Bile duct (tissue), 1 donor: ENCODE measurements around the gene DOCK11.

GRCh38 chrX:114270007-114270392 is 313.9 kb upstream of the HTR2C start:
- PRO-cap, result no peak

- PRO-cap, result unidirectional peak, minus-strand start at chrX:115344929
Observed at GRCh38 chrX:115344835-115345629, 55.5 kb downstream of the LUZP4 start.

- PRO-cap, result bidirectional peak, plus-strand start at chrX:115561196, minus-strand start at chrX:115561019
Observed at GRCh38 chrX:115560804-115561099, 222 bp upstream of the PLS3 start.

GRCh38 chrX:115563386-115564006 is 2.5 kb downstream of the PLS3 start:
- PRO-cap, result no peak

DNA sequence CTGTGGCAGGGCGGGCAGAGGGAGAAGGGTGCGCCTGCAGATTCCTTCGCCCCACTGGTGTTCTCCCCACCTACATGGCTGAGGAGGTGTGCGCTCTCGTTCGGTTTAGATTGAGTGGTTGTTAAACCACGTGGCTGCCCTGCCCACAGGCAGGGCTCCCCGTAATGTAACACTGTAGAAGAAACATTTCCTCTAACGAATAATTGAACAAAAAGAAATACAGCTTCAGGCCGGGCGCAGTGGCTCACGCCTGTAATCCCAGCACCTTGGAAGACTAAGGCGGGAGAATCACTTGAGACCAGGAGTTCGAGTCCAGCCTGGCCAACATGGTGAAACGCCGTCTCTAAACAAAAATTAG is 162.4 kb downstream of the PLS3 start:
- PRO-cap, result no peak

DNA sequence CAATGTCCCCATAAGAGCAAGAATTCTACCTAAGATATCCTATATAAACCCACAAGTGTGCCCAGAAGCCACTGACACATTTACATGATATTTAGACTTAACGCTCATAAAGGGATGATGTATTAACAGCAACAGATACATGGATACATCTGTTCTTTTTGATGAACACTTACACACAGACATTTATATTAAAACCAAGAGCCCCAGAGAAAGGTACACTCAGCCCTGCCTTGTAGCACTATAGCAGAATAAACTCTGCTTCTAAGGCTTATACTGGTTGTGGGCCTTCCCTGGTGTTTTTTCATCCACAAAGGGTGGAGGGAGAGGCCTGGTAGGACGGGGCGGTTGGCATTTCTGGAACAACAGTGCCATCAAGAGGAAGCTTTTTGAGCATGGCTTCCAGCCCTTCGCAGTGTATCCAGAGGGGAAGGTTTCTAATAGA is 229.9 kb upstream of the AGTR2 start:
- PRO-cap, result no peak

DNA sequence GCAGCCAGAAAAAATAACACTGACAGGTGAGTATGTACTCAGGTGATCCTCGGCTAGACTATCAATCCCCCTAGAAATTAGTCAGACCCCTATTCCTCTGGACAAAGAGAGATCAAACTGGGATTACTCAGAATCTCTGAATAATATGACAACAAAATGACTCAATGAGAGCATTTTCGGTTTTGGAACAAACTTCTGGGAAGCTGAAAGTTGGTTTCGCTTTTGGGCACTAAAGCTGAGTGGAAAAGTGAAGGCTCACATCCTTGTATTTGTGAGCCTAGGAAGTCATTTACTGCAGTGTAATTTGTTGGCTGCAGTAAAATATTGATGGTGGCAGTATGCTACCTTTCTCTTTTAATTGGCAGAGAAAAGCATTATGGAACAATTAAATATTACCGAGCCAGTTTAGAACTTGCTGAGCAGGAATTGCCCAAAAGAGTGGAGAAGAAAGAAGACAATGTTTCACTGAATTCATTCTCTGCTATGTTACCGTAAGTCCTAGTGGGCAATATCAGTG is 69.4 kb downstream of the AGTR2 start:
- PRO-cap, result no peak

DNA sequence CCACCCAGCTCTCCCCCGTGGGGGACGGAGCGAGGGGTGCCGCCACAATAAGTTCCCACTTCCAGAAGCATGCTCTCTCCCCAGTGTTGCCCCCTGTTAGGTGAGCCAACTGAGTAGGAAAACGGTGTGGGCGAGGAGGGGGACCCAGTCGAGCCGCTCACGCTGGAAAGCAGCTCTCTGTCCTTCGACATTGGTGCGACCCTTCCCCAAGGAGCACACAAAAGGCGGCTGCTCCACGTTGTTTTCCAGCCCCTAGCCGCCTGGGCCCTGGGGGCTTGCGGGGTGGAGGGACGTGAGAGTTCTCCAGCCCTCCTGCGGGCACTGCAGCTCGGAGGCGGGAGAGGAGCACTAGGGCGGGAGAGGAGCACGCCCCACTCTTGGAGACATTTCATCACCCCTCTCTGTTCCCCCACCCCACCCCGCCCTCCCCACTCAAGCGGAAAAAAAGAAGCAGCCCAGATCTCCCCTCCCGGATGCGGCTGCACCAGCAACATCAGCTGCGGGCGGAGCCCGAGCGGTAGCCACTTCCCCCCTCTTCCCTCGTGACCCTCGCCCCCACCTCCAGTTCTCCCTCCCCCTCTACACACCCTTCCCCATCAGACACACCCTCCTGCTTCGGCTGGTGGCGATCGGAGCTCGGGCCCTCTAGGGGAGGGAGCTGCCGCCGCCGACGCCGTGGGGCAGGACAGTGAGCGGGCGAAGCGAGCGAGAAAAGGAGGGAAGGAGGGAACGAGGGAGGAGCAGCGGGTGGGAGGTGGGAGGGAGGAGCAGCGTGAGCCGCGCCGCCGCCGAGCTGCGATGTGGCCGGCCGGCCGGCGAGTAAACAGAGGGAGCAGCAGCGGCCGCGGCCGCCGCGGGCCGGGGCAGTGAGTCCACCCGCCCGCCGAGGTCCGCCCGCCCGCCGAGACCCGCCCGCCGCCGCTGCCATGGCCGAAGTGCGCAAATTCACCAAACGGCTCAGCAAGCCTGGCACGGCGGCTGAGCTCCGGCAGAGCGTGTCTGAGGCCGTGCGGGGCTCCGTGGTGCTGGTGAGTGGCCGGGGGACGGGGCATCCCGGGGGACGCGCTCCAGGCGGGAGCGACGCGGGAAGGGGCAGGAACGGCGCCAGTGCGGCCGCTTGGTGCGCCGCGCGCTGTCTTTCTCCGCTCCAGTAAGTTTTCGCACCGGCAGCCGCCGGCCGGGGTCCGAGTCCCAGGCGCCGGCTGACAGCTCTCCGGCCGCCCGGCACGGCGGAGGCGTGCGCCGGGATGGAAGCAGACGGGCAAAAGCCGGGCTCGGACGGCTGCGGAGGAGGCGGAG is at the start of gene DOCK11:
Gene DOCK11 (plus strand): TSS at position 770 of the 1,299 bp plus-strand sequence.
- PRO-cap, result bidirectional peak, plus-strand start at position 801 of the sequence, minus-strand start at position 323 of the sequence

DNA sequence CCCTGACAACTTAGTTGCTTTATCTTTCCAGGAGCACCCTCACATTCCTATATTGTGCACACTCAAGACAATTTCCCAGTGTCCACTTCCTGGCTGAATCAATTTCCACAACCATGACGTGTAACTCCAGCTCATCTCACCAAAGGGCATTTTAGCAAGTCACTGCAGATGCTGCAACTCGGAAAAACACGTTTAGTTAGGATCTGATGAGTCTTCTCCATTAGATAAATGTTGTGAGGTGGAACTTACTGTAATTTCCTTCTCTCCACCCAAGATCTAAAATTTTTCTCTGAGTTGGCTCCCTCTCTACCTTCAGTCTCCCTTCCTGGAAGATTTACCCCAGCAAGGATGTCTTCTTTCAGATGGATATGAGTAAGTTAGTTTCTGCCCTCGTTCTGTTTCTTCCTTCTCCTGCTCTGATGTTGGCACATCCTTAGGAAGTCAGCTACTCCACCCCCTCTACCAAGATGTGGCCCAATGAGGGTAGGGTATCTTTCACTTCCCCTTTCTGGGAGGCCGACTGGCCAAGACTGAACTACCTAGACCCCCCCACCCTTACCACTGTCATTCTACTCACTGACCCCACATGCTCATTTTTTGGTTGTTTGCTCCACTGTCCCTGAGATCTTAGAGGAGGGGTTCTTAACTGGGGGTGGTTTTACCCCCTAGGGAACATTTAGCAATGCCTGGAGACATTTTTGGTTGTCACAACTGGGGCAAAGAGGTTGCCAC is 28.7 kb upstream of the IL13RA1 start:
- PRO-cap, result no peak

GRCh38 chrX:118884439-118885240 is 61.0 kb downstream of the ZCCHC12 start:
- PRO-cap, result no peak

DNA sequence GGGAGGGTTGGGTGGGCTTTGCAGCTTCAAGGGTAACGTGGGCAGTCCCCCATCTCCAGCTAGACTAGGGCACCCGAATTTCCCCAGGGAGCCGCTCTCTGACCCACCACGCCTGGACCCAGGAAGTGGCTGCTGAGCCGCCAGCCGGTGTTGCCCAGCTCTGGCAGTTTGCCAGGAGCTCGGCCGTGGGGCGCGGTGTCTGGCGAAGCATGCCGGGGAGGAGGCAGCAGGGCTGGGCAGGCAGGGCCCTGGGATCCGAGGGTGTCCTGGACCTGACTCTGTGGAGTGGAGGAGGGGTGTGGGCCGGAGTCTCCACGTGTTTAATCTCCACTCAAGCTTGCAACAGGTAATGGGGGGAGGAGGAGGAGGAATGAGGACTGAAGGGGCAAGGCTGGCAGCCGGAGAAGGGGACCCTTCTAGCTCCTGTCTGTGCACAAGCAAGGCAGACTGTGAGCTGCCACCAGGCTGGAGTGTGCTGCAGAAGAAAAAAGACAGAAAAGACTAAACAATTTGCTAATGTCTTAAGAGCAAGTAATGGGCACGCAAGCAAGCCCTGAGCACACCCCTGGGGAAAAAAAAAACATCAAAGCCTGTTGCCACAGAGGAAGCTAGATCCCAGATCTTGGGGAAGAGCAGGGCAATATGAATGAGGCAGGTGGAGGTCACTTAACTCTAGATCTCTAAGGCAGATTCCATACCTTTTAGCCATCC is 2.3 kb downstream of the LONRF3 start:
- PRO-cap, result no peak

- PRO-cap, result no peak
Observed at GRCh38 chrX:118989215-118989920, 14.9 kb downstream of the LONRF3 start.

GRCh38 chrX:119019160-119019720 is 44.8 kb downstream of the LONRF3 start:
- PRO-cap, result no peak

- PRO-cap, result no peak
Observed at GRCh38 chrX:119101467-119101905, 26.1 kb downstream of the KIAA1210 start.

DNA sequence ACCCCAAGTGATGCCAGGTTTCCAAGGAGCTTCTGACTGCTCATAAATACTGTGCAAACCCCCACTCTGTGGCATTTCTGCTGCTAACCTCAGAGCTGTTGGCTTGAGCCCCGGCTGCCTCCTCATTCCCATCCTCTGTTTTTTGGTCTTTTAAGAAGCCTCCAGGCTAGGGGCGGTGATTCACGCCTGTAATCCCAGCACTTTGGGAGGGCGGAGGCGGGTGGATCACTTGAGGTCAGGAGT is 11.2 kb downstream of the SLC25A43 start:
- PRO-cap, result no peak

DNA sequence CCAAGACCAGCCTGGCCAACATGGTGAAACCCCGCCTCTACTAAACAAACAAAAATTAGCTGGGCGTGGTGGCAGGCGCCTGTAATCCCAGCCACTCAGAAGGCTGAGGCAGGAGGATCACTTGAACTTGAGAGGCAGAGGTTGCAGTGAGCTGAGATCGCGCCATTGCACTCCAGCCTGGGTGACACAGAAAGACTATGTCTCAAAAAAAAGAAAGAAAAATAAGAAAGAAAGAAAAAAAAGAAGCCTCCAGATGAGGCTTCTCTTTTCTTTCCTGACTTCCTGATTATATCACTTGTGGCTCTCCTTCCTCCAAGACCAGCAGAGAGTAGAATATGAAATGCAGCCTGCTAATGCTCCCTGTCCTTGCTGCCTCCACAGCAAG is 11.5 kb downstream of the SLC25A43 start:
- PRO-cap, result no peak

- PRO-cap, result no peak
Observed at GRCh38 chrX:119423301-119424022, 24.3 kb downstream of the SLC25A43 start.

GRCh38 chrX:119470550-119471408 is 2.5 kb downstream of the SLC25A5 start:
- PRO-cap, result no peak

DNA sequence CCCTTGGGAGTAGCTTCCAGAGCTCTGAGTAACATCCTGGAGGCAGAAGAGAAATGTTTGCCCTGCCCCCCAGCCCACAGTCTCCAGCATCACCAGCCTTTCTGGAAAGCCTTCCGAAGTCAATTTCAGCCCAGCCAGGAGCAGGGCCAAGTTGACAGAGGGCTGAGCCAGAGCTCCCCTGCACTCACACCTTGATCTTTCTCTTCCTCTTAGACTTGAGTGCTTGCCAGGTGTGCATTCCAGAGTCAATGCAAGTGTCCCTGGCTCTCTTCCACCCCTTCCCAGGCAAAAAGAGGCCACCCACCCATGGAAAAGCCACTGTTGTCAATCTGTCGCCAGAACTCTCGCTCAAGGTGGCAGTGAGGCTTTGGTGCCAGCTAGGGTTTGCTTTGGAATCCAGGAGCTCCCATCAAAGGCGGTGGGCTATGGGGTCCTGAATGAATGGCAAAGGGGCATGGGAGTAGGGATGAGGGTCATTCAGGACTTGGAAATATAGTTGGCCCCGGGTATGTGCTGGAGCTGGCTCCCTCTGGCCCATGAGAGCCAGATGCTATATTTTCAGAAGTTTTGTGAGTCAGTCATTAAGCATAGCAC is 35.4 kb downstream of the SLC25A5 start:
- PRO-cap, result no peak

DNA sequence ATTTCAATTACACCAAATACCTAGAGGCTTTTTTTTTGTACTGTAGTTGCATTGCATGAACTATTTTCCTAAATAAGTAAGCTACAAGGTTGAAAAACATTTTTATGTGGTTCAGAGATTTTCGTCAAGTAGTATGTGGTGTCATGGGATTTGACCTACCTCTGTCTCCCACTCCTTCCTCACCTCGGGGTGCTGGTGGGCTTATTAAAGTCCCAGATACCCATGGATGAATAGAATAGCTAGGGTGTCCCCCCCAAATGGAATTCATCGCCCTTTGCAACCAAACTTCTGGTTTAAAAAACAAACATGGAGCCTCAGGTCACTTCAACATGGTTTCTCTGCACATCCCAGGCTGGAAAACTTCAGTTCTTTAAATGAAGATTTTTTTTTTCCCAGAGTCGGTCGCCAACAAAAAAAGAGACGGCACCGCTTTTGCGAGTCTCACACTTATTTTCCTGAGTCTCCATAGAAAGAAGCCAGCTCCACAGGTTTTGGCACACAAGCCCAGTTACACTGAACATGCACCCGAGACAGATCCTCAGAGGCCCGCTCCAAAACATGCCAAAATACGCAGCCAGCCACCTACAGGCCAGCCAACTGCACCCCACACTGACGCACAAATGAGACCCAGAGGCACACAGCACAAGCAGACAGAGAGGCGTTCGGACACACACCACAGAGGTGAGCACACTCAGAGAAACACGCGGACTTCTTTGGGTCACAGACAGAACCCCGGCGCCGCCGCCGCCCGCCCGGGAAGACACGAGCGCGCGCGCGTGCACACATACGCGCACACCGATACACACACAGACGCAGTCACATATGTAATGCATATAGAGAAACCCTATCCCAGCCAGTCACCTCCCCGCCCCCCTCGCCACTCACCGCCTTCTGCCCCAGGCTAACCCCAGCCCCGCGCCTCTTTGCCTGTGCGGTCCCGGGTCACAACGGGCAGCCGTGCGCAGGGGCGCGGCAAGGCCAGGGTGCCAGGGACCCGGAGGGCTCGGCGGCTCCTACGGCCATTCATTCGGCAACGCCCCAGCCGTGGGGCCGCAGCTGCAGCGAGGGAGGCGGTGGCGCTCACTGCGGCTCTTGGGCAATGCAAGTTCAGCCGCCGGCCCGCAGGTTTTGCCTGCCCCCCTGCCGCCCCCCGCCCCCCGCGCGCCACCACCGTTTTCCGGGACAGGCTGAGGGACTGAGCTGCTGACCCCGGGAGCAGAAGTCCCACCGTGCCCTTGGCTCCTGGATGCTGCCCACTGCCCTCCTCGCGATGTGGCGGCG is 801 bp downstream of the SEPTIN6 start:
- PRO-cap, result bidirectional peak, plus-strand start at position 649 of the sequence, minus-strand start at position 618 of the sequence; bidirectional peak, plus-strand start at position 860 of the sequence, minus-strand start at position 758 of the sequence